Glomerular endothelial cell (primary cell): ENCODE measurements around the genes RAPGEF3, C12orf54 and LALBA.

DNA sequence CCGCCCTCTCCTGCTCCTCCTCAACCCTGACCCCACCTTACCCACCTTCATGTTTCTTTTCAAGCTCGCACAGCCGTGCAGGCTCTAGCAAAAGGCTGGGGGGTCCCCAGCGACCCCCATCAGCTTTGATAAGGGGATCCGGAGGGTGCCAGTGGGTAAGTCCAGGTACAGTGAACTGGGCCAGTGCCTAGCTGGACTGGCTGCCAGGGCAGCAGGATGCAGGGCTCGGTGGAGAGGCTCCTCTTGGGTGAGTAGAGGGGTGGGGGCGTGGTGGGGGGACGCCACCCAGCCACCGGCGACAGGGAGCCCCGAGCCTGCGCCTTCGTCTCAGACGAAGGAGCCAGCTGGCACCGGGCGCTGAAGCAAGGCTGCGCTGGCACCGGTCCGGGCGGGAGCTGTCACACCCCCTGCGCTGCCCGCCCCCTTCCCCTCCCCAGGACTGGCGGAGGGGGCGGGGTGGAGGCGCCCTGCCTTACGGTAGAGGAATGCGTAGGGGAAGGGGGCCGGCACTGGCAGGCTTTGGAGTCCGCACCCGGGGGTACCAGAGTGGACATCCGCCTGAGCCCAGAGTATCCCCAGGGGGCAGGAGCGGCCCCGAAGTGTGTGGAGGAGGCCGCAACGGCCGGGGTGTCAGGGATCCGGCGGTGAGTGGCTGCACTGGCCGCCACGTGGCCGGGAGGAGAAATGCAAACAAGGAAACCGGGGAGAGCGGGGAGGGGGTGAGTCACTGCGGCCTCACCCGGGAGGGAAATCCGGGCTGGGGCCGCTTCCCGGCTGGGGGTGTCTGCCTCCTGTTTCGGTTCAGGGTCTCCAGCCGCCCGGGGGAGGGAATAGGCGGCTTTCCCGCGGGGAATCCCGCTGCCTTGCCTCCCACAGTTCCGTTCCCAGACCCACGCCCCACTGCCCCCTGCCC lies at the start of gene RAPGEF3:
RAPGEF3 (minus strand) TSS at position 375 of the 913 bp plus-strand sequence.
- RAMPAGE, long total RNA, result no peak

DNA sequence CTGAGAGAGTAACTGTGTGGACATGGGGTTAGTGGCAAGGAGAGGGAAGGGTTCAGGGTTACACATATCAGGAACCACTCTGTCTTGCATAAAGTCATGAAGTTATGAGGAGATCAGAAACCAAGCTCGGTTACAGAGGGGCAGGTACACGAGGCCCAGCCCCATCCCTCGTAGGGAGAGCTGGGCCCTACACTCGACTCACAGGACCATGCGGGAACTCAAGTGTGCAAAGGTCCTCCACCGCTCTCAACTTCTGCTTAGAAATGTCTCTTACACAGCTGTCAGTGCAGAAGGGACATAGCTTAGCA lies 15.3 kb downstream of the SLC48A1 start:
- RAMPAGE, long total RNA, result no peak

- RAMPAGE, long total RNA, result no peak
Measured at GRCh38 chr12:47813479-47814557, 5.9 kb downstream of the HDAC7 start.

- RAMPAGE, long total RNA, result no peak
Measured at GRCh38 chr12:47818145-47818485, 1.6 kb downstream of the HDAC7 start.

DNA sequence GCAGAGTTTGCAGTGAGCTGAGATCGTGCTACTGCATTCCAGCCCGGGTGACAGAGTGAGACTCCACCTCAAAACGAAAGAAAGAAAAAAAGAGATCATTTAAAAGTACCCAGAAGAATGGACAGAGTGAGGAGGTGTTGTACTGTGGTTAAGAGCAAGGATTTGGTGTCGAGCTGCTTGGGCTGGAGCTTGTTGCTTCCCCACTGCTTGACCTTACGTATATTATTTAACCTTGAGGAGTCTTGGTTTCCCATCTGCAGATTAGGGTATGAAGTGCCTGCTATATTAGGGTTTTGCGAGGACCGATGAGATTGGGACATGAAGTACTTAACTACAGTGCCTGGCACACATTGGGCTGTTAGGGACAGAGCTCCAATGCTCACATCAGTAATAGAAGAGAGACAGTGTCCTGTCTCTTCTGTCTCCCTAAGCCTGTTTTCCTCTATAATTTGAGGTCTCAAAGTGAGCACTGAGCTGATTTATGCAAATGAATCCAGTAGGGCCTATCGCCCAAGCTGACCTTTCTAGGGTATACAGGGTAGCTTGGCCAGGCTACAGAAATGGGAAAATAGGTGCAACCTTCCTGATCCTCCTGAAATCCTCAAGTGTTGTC lies 8.5 kb upstream of the HDAC7 start:
- RAMPAGE, long total RNA, result no peak

GRCh38 chr12:47852146-47852759 lies 32.5 kb upstream of the HDAC7 start:
- RAMPAGE, long total RNA, result no peak

DNA sequence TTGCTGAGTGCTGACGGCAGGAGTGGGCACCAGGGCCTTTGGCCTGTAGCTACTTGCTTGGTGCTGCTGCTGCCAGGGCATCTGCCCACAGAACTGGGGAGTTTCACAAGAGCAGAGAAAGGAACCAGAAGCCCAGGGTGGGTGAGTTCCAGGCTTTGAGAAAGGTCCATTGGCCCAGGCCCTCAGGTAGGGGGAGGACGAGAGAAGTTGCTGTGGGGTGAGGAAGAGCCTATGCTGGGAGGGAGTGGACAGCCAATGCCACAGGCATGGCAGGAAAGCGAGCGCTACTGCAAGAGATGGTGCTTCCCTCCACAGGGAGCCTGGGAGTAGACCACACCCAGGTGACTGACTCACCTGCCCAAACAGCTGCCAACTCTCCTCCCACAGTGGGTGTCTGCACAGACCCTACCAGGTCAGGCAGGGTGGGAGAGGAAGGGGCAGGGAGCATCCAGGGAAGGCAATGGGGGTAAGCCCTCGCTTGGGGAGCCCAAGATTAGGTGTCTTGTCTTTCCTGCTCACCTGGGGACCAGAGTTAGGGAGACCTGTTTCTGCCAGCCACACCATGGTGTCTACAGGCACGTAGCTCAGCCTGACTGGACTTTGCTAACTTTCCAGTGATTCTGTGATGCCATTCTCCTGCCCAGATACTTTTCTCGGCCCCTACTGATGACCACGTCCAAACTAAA lies 39.1 kb upstream of the HDAC7 start:
- RAMPAGE, long total RNA, result no peak

GRCh38 chr12:47882271-47882504 lies 22.6 kb downstream of the VDR start:
- RAMPAGE, long total RNA, result no peak

GRCh38 chr12:47883153-47883792 lies 21.5 kb downstream of the VDR start:
- RAMPAGE, long total RNA, result no peak

DNA sequence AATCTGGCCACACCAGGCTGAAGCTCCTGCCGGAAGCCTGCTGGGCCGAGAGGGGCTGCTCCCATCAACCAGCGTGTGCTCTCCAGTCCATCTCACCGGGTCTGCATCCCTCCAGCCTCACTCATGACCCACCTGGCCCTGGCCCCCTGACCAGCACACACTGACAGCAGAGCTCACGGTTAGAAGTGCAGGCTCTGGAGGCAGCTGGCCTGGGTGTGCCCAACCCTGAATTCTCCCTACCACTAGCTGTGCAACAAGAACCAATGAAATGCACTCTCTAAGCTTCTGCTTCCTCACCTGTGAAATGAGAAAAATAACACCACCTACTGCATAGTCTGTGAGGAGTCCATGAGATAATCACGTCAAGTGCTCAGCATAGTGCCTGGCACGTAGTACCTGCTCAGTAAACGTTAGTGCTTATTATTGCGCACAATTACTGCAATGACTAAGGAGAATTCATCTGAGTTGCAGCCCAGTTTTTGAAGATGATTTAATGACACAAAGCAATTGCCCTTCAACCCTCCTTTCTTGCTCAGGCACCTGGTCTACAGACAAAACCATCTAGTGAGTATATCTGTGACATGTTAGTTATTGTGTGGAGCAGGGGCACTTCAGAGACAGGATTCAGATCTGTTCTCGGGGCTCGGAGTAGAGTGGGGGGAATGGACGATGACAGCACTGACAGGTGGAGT lies 8.8 kb downstream of the VDR start:
- RAMPAGE, long total RNA, result no peak

DNA sequence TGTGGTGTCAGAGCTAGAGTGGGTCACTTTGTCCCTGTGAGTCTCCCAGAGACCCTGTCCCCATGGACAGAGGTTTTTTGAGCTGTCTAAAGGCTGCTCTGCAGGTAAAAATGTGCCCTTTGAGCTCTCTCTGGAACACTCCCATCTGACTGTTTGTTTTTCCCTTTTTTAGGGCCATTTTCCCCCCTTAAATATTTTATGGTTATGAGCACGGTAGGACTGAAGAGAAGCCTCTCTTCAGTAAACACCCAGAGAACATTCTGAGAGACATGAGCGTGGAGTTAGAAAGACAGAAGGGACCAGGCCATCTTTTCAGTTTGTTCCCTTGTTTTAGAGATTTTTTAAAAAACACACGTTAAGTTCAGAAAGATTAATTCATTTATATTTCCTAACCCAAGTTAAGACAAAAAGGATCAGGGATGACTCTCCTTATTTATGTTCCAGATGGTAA lies 3.4 kb upstream of the VDR start:
- RAMPAGE, long total RNA, result no peak

DNA sequence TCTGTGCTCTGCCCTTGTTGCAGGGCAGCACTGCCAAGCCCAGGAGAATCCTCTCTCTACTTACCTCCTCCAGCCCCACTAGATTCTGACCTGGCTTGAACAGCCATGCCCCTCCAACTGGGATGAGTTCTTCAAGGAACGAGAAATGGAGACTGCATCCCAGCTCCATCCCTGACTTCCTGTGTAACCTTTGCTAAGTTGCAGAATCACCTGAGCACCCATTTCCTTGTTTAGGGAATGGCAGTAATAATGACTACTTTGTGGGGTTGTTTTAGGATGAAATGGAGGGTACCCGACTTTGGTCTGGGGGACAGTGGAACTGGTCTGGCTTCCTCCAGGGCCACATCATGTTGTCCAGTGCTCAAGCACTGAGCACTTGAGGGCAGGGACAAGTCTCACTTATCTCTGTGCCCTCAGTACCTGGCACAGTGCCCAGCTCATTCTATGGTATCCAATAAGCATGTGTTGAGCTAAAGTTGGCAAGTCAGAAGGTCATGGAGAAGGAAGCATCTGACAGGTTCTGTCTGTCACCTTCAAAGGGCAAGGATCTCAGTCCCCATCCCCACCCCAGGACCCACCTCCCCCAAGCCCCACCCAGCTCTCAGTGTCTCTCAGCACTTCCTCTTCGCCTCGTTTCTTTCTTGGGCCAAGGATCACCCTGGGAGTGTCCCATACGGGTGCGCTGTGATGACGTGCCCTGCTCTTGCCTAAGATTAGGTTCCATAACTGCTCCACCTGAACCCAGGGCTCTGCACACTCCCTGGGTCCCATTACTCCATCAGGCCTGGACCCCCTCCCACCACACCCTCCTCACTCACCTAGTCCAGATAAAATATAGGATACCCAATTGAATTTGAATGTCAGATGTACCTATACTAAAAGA lies 24.4 kb upstream of the TMEM106C start:
- RAMPAGE, long total RNA, result no peak

- RAMPAGE, long total RNA, result no peak
Measured at GRCh38 chr12:48002638-48003219, 1.5 kb downstream of the COL2A1 start.

DNA sequence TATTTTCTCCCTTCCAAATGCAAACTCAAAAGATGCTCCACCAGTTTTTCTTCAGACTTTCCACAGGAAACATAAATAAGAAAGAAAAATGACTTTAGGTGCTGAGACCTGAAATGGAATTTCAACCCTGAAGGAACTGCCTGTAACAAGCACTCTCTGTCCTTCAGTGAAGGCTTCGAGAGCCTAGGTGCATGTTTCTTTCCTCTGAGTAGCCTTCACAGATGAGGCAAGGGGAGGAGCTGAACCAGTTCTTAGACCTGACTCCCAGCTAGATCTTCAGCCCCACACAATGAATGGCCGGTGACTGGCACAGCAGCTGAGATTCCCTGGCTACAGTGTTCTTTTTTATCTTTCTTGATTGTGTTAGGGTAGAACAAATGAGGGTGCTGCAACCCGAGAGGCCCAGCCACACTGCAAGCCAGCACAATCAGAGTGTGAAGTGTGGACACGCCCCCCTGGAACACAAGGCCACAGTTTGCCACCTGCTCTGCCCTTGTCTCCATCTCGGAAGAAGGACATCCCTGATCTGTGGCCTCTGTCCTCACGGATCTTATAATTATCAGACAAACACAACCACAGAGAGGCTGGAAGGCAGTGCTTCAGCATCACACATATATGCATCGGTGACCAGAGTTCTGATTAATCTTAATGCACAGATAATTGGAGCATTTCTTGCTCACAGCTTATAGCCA lies 19.1 kb upstream of the COL2A1 start:
- RAMPAGE, long total RNA, result no peak

GRCh38 chr12:48482232-48482721 lies at the start of gene C12orf54:
TSS of gene C12orf54 (plus strand) at chr12:48482498.
- RAMPAGE, long total RNA, result no peak

DNA sequence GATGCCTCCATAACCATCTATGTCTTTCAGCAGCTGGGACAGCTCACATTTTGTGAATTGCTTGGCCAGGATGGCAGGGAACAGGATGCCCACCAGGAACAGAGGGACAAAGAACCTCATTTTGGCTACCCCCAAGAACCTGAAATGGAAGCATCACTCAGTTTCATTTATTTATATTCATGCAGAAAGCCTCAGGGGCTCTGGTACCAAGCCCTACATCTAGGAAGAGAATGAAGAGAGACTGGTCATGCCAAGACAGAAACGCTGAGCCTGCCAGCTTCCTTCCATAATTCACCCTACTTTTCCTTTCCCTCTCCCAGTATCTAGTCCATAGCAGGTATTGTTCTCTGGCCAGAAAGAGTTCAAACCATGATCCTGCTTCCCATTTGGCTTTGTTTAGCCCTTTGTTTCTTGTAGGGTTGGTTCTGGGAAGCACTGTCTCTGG lies at the start of gene LALBA:
LALBA (minus strand) TSS at position 146 of the 445 bp plus-strand sequence.
- RAMPAGE, long total RNA, result no peak

DNA sequence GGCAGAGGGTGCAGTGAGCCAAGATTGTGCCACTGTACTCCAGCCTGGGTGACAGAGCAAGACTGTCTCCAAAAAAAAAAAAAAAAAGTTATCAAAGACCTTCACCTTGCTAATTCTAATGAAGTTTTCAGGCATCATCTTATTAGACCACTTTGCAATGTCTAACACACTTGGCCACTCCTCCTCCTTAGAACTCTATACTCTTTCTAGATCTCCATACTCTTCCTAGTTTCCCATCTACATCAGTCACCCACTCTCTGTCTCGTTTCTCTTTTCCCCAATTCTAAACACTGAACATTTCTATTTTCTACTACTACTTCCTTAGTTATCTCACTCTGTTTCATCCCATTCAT lies 3.0 kb upstream of the KANSL2 start:
- RAMPAGE, long total RNA, result no peak

DNA sequence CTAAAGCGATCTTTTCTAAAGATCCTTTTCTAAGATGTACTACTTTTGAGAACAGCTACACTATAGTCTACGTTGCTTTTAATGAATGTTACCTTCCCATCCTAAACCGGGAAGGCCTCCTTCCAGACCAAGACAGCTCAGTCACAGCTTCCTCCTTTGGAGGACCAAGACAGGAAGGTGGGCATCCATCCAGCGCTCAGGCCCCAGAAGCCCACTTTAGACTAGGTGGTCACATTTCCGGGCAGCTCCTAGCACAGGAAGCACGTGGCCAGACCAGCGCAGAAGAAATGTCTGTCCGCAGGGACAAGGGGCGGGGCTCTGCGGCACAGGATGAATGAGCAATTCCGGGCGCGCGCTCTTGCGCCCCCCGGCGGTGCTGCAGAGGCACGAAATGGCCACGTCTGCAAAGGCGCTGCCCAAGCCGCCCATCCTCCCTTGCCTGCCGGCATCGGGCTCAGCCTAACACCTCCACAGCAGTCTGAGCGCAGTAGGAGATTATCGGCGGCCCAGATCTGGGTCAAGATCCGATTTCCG lies 1.1 kb downstream of the TUBA1B start:
- RAMPAGE, long total RNA, result no peak

GRCh38 chr12:49147510-49148127 lies 16.4 kb upstream of the TUBA1B start:
- RAMPAGE, long total RNA, result no peak

DNA sequence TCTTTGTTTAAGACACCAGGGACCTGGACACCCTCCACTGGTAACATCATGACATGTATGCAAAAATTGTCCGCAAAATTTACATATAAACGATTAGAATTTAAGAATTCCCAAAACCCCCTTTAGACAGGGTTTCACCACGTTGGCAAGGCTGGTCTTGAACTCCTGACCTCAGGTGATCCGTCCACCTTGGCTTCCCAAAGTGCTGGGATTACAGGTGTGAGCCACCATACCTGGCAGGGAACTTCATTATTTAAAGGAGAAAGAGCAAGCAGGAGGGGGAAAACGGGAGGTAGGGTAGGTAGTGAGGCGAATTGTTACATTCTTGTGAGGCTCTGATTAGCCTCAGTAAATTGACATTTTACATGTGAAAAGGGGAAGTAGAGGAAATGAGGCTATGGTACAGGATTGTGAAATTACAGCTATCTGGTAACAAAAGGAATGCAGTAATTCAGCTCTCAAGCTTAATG lies 27.6 kb downstream of the TUBA1A start:
- RAMPAGE, long total RNA, result no peak